Heart left ventricle (tissue), 7 donors: ENCODE measurements around the genes CNOT10 and EPM2AIP1.

GRCh38 chr3:31531553-31532240 lies 1.0 kb upstream of the STT3B start:
- PRO-cap, 6 experiments = peak in 6 of 6 experiments; most common plus-strand start chr3:31532169 (in 3); most common minus-strand start chr3:31532086 (in 6)
- RAMPAGE, long total RNA, 2 experiments = no peak in any of the 2 experiments
- RRBS = 3% methylated on average over 9 of the region's 62 CpGs

GRCh38 chr3:31617754-31618688 lies 85.3 kb downstream of the STT3B start:
- PRO-cap, 6 experiments = no peak in any of the 6 experiments
- RAMPAGE, long total RNA, 2 experiments = no peak in any of the 2 experiments
- RRBS = no CpG with 5 or more reads among the region's 2 CpGs

DNA sequence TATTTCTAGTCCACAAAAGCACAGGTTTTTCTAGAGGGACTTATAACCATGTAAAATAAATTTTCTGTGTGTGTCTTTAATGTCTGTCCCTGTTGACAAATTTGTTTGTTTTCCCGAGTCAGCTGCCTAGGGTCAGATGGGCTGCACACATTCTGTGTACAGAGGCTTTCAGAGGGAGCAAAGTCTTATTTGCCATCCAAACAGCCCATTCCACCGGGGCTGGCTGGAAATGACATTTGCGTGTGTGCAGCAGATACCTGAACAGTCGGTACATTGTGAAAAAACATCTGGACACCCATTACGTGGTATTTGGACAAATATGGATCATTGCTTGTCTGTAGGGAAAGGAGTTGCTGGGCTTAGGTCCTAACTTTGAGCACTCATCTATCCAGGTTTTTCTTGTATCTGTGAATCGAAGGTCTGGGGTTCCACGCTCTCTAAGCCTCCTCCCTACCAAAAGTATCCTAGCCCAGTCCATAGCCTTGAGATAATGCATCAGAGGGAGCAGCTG lies 22.3 kb upstream of the CMTM8 start:
- PRO-cap, 6 experiments = no peak in any of the 6 experiments
- RAMPAGE, long total RNA, 2 experiments = no peak in any of the 2 experiments
- RRBS = no CpG with 5 or more reads among the region's 7 CpGs

DNA sequence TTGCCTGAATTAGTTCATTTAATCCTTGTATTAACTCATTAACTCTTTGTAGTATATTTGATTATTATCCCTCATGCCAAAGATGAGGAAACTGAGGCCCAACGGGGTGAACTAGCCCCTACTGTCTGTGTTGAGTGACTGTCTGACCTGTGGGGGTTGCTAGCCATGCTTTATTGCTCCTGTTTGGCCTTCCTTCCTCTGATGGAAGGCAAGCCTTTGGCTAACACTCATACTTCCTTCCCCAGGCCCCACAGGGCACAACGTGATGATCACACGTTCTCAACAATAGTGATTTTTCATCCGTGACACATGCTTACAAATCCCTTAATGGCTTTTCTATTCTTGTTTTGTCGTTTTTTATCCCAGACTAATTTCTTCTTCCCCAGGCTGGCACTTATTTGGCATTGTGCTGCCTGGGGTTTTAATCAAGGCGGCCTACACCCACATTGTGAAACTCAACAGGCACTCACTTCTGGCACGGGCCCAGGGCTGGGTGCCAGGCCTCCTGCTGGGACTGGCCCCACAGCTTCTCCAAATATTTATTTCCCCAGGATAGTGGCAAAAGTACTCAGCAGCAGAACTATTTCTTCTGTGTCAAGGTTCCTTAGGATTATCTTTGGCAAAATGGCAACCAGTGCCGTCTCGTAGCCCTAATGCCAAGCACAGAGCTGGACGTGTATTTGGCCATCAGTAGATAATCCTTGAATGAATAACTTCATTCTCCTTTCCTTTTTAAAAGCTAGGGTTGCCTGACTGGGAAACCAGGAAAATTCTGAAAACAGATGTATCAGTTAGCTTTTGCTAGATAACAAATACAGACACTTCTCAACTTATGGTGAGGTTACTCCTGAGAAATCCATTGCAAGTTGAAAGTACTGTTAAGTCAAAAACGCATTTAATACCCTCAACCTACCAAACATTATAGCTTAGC lies 30.5 kb downstream of the CMTM7 start:
- PRO-cap, 6 experiments = no peak in any of the 6 experiments
- RAMPAGE, long total RNA, 2 experiments = no peak in any of the 2 experiments
- RRBS = no CpG with 5 or more reads among the region's 11 CpGs

DNA sequence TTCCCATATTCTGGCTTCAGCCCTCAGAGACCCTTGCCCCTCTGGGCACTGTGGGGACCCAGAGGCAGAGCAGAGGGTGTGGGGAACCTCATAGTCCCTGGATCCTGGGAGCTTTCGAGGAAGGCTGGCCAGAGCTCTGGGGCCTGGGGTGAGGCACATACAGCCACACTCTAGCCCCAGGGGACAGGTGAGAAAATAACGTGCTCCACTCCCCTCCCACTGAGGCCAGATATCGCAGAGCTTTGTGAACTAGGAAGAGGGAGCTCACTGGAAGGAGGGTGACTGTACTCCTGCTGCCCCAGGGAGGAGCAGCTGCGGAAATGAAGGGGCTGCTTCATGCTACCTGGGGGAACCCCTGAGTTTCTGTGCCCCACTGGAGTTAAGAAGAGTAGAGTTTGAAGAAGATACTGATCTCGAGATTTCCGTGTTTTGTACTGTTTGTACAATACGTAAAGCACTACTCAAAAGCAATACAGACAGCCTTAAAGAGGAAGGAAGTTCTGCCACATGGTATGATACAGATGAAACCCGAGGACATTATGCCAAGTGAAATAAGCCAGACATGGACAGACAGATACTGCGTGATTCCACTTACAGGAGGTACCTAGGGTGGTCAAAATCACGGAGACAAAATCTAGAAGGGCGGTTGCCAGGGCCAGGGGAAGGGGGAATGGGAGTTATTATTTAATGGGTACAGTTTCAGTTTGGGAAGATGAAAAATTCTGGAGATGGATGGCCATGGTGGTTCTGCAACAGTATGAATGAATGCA lies 44.6 kb downstream of the CMTM6 start:
- PRO-cap, 6 experiments = no peak in any of the 6 experiments
- RAMPAGE, long total RNA, 2 experiments = no peak in any of the 2 experiments
- RRBS = no CpG with 5 or more reads among the region's 11 CpGs

DNA sequence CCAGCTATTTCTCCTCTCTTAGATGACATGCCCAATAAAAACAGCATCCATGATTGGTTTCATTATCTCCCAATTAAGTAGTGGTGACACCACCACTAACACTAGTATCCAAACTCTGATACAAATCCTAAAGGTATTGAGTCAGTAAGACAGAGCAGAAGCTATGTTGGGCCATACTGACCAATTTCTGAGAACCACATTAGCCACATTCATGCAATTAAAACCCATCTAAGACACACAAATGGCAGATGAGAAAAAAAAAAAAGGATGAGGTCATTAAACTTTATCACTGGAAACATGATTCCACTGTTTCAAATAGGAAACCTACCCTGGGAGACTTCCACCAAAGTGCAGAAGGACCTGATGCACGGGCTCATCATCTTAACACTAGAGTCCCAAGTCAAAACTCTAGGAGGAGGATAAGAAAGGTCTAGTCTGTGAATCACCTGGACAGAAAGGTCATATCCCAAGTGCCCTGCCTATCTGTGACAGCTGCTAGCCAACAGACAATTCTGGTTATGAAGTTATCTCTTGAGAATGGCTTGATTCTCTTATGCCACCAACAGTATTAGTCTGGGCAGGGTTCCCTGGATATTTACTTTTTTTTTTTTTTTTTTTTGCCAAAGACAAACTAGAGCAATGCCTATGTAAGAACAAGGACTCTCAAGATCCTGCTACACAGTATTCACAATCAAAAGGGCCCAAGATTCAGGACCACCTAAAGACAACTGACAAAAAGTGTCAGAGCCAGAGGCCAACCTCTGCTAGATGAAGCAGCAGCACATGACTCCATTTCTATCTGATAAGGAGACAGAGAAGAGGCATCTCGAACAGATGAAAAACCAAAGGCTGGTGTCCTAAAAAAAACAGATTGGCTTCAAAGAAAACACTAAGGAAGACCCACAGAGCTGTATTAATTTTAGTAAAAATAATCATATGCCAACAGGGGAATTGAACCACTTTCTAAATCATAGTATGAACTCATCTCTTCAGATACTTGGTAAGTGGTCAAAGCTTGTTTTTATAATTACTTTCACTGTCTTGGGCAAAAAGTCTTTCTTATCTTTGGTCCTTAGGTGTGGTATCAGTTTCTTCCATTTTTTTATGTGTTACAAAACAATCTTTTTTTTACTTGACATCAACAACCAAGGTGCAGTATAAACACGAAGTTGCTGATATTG lies 20.1 kb downstream of the CMTM6 start:
- PRO-cap, 6 experiments = no peak in any of the 6 experiments
- RAMPAGE, long total RNA, 2 experiments = no peak in any of the 2 experiments
- RRBS = no CpG with 5 or more reads among the region's 3 CpGs

- PRO-cap, 6 experiments = no peak in any of the 6 experiments
- RAMPAGE, long total RNA, 2 experiments = no peak in any of the 2 experiments
- RRBS = no CpG with 5 or more reads among the region's 11 CpGs
Observed at GRCh38 chr3:32569355-32569937, 1.2 kb downstream of the DYNC1LI1 start.

GRCh38 chr3:32684004-32684524 lies 924 bp upstream of the CNOT10 start:
- PRO-cap, 6 experiments = no peak in any of the 6 experiments
- RAMPAGE, long total RNA, 2 experiments = no peak in any of the 2 experiments
- RRBS = no CpG with 5 or more reads among the region's 1 CpG

- PRO-cap, 6 experiments = peak in 6 of 6 experiments; most common plus-strand start chr3:32685188 (in 3); most common minus-strand start chr3:32685055 (in 3)
- RAMPAGE, long total RNA, 2 experiments = start-site peak on the plus strand in 2 of 2 experiments, at chr3:32685206-32685372 at its widest, 98 to 165 reads per replicate
- RRBS = 1% methylated on average over 28 of the region's 84 CpGs
Observed at GRCh38 chr3:32684616-32685996, at the start of gene CNOT10. CNOT10 (plus strand) TSS chr3:32685188.

- PRO-cap, 6 experiments = no peak in any of the 6 experiments
- RAMPAGE, long total RNA, 2 experiments = no peak in any of the 2 experiments
- RRBS = no CpG with 5 or more reads among the region's 5 CpGs
Observed at GRCh38 chr3:33000993-33001591, 49.6 kb downstream of the CCR4 start.

- PRO-cap, 6 experiments = no peak in any of the 6 experiments
- RAMPAGE, long total RNA, 2 experiments = no peak in any of the 2 experiments
- RRBS = no CpG with 5 or more reads among the region's 9 CpGs
Observed at GRCh38 chr3:33007956-33008834, 56.8 kb downstream of the CCR4 start.

- PRO-cap, 6 experiments = peak in 6 of 6 experiments; most common plus-strand start chr3:33114647 (in 4); most common minus-strand start chr3:33114429 (in 5)
- RAMPAGE, long total RNA, 2 experiments = no peak in any of the 2 experiments
- RRBS = 3% methylated on average over 5 of the region's 41 CpGs
Observed at GRCh38 chr3:33114314-33114848, 567 bp downstream of the CRTAP start.

DNA sequence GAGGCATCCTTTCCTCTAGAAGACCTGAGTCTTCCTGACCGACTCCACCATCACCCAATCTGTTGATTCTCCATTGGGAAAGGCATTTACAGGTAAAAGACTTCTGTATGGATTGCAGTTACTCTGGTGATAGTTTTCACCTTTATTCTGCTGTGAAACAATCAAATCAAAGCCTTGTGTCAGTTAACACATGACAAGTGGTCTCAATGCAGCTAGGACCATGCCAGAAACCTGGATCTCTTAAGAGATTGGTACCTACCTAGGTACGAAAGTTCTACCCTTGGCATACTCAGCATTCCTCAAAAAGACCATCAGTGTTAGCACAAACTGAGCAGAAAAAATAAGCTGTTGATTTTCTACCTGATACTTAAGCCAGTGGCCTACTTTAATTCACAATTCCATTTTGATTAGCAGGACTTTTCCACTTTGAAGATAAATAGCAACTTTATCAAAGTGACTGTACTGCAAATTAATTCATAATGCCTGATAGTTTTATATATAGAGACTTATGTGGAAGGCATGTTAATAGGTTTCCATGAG lies 54.5 kb downstream of the UBP1 start:
- PRO-cap, 6 experiments = no peak in any of the 6 experiments
- RAMPAGE, long total RNA, 2 experiments = no peak in any of the 2 experiments
- RRBS = no CpG with 5 or more reads among the region's 2 CpGs

DNA sequence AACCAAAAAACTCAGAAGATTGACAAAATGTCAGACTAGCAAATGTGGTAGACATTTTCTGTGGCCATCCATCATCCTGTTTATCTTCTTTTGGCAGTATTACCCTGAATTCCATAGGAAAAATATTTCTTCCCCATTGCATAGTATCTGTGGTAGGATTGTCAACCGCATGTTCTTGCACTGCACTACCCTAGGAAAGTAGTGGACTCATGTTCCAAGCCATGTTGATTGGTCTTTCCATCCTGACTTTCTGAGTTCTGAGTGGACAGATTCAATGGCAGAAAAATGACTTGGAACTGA lies 694.7 kb downstream of the PDCD6IP start:
- PRO-cap, 6 experiments = no peak in any of the 6 experiments
- RAMPAGE, long total RNA, 2 experiments = no peak in any of the 2 experiments
- RRBS = no CpG with 5 or more reads among the region's 1 CpG

GRCh38 chr3:35486337-35486536 lies 153.1 kb upstream of the ARPP21 start:
- PRO-cap, 6 experiments = no peak in any of the 6 experiments
- RAMPAGE, long total RNA, 2 experiments = no peak in any of the 2 experiments
- RRBS = no CpG with 5 or more reads among the region's 1 CpG

- PRO-cap, 6 experiments = peak in 2 of 6 experiments; most common minus-strand start chr3:36618494 (in 2)
- RAMPAGE, long total RNA, 2 experiments = no peak in any of the 2 experiments
- RRBS = no CpG with 5 or more reads among the region's 2 CpGs
Observed at GRCh38 chr3:36618327-36618560, 146.1 kb downstream of the DCLK3 start.

DNA sequence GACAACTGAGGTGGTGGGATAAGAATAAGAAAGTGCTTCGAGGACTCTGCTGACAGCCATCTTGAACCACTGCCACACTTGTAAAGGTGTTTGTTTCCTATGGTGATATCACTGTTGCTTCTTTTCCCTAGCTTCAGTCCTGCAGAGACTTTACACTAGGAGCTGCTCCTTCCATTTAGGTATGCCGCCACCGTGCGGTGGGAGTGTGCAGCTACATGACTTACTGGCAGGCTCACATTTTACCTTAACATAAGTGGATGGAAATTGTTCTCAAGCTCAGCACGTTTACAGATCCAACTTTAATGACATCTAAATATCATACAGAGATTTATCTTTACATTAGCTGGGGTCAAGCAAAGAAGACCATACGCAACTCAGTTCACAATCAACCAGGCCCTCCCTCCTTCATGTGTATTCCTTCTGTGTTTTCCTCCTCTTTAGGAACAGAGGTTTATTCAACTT lies 13.9 kb upstream of the TRANK1 start:
- PRO-cap, 6 experiments = no peak in any of the 6 experiments
- RAMPAGE, long total RNA, 2 experiments = no peak in any of the 2 experiments
- RRBS = no CpG with 5 or more reads among the region's 6 CpGs

DNA sequence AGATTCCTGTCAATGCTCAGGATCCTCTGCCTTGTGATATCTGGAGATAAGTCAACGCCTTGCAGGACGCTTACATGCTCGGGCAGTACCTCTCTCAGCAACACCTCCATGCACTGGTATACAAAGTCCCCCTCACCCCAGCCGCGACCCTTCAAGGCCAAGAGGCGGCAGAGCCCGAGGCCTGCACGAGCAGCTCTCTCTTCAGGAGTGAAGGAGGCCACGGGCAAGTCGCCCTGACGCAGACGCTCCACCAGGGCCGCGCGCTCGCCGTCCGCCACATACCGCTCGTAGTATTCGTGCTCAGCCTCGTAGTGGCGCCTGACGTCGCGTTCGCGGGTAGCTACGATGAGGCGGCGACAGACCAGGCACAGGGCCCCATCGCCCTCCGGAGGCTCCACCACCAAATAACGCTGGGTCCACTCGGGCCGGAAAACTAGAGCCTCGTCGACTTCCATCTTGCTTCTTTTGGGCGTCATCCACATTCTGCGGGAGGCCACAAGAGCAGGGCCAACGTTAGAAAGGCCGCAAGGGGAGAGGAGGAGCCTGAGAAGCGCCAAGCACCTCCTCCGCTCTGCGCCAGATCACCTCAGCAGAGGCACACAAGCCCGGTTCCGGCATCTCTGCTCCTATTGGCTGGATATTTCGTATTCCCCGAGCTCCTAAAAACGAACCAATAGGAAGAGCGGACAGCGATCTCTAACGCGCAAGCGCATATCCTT lies at the start of gene EPM2AIP1:
EPM2AIP1 (minus strand) TSS at position 536 of the 719 bp plus-strand sequence.
- PRO-cap, 6 experiments = peak in 6 of 6 experiments; most common plus-strand start position 339 of the sequence (in 2); most common minus-strand start position 280 of the sequence (in 4)
- RAMPAGE, long total RNA, 2 experiments = start-site peak on the minus strand in 1 of 2 experiments, centred at position 530 of the sequence, 38 reads per replicate
- RRBS = 7% methylated on average over 2 of the region's 55 CpGs

- PRO-cap, 6 experiments = peak in 1 of 6 experiments; most common minus-strand start chr3:37033146 (in 1)
- RAMPAGE, long total RNA, 2 experiments = no peak in any of the 2 experiments
- RRBS = no CpG with 5 or more reads among the region's 8 CpGs
Observed at GRCh38 chr3:37033052-37033383, 39.7 kb downstream of the MLH1 start.

DNA sequence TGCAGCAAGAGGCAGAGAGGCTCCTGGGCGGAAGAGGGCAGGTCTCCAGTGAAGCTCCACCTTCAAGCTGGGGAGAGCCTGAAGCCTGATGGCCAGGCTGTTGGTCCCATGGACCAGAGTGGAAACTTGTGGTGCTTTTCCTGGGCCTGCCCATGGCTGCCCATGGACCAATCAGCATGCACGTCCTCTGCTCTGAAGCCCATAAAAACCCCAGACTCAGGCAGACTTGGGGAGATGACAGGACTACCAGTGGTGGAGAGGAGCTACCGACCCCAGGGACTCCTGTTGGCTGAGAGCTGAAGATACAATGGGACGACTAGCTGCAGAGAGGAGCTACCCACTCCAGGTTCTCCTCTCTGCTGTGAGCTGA lies 25.6 kb upstream of the GOLGA4 start:
- PRO-cap, 6 experiments = no peak in any of the 6 experiments
- RAMPAGE, long total RNA, 2 experiments = no peak in any of the 2 experiments
- RRBS = no CpG with 5 or more reads among the region's 4 CpGs